Pericardium (tissue), 1 donor: ENCODE measurements around a stretch of chr7.

GRCh38 chr7:105849128-105850037 lies 27.0 kb downstream of the ATXN7L1 start:
- RRBS: no CpG with 5 or more reads among the region's 6 CpGs

DNA sequence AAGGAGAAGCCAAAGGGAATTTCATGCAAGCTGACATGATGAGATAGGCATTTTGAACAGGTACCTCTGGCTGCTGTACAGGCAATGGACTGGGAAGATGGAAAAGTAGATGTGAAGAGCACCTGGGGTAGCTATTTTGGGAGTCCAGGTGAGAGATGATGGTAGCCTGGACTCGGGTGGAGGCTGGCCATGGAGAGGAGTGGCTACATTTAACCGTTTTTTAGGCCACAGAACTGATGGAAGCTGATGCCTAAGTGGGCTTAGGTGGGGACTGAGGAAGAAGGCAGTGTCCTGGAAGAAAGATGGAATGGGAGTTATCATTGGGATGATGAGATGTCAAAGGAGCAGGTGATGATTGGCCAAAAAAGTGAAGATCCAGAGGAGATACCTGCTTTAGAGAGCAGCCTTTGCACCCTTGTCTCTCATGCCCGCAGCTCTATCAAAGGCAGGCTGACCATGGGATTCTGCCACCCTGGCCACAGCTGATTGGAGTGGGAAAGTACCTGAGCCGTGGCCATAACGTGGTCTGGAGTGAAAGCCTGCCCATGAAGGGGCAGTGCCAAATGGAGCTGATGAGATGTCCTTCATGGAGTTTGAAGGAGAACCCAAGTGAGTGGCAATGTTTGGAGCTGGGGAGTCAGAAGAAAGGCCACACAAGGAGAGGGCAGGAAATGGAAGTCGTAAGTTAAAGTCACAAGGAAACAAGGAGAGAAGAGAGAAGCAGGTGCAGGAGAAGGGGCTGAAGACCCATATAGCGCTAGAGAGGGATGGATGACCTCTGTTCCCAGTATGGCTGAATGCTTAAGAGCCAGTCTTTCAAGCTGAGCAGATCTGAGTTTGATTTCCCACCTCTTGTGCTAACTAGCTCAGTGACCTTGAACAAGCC lies 18.3 kb upstream of the ATXN7L1 start:
- RRBS: no CpG with 5 or more reads among the region's 7 CpGs

GRCh38 chr7:106039308-106039925 lies 72.7 kb downstream of the SYPL1 start:
- RRBS: no CpG with 5 or more reads among the region's 13 CpGs

GRCh38 chr7:106176340-106177186 lies 64.5 kb upstream of the SYPL1 start:
- RRBS: no CpG with 5 or more reads among the region's 12 CpGs

GRCh38 chr7:106180585-106181275 lies 68.6 kb upstream of the SYPL1 start:
- RRBS: no CpG with 5 or more reads among the region's 8 CpGs

DNA sequence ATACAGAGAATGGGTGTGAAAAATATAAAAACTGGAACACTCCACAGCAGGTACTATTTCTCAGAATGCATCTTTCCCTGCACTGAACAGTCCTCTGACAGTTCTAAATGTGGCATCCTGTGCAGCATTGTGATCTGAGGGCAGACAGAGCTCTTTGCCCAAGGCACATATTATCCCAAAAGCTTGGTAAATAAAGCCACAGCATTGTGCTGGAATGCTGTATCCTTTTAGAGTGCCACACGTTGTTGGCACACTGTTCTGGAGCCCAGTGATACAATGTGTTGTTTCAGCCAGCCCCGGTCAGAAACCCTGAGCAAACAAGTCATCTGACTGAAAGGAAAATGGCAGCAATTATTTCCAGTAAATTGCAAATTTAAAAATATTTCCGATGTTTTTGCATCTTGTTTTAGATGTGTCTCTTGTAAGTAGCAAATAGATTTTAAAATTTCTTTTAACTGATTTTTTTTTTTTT lies 45.4 kb downstream of the NAMPT start:
- RRBS: no CpG with 5 or more reads among the region's 3 CpGs

GRCh38 chr7:106260522-106261486 lies 24.0 kb downstream of the NAMPT start:
- RRBS: no CpG with 5 or more reads among the region's 2 CpGs

GRCh38 chr7:106270257-106271221 lies 14.2 kb downstream of the NAMPT start:
- RRBS: no CpG with 5 or more reads among the region's 6 CpGs

GRCh38 chr7:106274890-106275421 lies 9.8 kb downstream of the NAMPT start:
- RRBS: no CpG with 5 or more reads among the region's 4 CpGs

DNA sequence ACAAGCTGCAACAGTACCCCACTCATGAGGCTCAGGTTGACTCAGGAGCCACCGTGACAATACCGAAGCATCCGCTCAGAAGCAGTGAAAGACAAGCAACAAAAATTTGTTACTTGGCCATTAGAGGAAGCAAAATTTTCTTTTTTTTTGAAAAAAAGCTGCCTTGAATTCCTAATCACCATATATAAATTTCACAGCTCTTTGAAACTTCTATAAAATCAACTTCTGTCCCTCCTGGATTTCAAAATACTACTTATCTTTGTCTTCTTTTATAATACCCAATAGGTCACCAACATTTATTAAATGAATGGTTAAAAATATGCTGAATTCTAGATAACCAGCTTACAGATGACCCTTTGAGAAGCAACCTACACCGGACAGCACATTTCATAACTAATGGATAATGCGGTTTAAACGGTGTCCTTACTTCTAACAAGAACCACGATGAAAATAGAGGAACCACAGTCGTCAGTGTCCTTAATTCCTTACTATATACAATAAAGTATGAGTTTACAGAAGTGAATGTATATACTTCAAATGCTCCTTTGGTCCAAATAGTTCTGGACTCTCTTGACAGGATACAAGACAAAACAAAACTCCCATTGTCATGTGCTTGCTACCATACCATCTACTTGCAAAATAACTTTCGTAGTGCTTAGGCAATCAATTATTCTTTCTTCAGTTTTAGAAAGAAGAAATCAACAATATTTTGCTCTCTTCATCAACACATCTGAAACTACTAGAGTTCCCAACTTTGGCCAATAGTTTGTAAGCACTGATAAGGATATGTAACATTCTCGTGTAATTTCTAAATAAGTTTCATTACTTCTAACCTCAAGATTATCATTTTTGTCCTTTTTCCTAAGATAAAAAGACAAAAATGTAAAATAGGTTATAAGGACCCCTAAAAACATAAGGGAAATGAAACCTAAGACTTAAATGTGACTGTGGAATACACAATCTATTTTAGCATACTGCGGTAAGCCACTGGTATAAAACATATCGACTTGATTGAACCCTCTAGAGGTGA lies 2.4 kb downstream of the NAMPT start:
- RRBS: no CpG with 5 or more reads among the region's 12 CpGs

DNA sequence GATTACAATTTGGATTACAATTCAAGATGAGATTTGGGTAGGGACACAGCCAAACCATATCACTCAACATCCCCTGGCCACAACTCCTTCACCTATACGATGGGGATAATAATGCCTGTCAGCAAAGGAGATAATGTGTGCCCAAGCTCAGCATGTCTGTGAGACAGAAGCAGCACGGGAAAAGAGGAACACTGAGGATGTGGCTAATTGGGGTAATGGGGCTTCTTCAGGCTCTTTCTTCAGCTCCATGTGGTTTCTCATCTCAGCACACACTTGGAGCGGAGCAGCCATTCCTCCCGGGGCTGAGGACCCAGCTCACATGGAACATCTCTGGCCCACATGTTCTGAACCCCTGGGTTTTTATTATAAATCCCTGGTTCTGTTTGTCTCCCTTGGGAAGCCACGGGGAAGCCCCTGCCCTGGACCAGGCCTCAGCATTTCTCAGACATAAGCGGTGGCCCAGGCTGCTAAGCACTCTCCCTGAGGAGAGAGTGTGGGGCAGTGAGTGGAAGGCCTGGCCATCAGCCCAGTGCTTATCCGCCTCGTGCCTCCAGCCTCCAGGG lies 136.0 kb upstream of the NAMPT start:
- RRBS: no CpG with 5 or more reads among the region's 8 CpGs

GRCh38 chr7:106658894-106659550 lies 1.9 kb downstream of the CCDC71L start:
- RRBS: no CpG with 5 or more reads among the region's 3 CpGs

- RRBS: no CpG with 5 or more reads among the region's 5 CpGs
These were observed 89.2 kb upstream of the PIK3CG start for GRCh38 chr7:106775737-106776452.

- RRBS: no CpG with 5 or more reads among the region's 8 CpGs
These were observed 1.6 kb downstream of the PIK3CG start for GRCh38 chr7:106866373-106867422.

GRCh38 chr7:106869532-106870717 lies 4.8 kb downstream of the PIK3CG start:
- RRBS: no CpG with 5 or more reads among the region's 6 CpGs

GRCh38 chr7:106886371-106887095 lies 21.5 kb downstream of the PIK3CG start:
- RRBS: no CpG with 5 or more reads among the region's 2 CpGs

GRCh38 chr7:107180923-107181458 lies 12.2 kb downstream of the HBP1 start:
- RRBS: no CpG with 5 or more reads among the region's 6 CpGs

DNA sequence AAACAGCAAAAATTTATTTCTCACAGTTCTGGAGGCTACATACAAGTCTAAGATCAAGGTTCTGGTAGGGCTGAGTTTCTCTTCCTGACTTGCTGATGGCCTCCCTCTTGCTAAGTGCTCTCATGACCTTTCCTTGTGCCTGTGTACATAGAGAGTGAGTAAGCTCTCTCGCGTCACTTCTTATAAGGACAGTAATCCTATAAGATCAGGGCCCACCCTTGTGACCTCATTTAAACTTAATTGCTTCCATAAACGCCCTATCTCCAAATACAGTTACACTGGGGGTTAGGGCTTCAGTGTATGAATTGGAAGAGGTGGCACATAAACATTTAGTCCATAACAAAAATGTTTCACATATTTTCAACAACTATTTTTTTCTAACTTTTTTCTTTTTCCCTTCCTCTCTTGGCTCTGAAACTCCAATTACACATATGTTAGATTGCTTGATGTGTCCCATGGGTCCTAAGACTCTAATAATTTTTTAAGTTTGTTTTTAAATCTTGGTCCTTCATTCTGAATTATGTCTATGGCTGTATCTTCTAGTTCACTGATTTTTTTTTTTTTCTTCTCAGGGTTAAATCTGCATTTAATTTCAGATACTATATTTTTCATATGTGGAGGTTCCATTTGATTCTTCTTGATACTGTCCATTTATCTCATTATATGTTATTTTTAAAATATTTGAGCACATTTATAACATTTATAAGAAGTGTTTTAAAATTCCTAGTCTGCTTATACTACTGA lies 149.9 kb downstream of the HBP1 start:
- RRBS: no CpG with 5 or more reads among the region's 3 CpGs

- RRBS: no CpG with 5 or more reads among the region's 6 CpGs
These were observed 4.4 kb downstream of the GPR22 start for GRCh38 chr7:107474094-107474797.